Aortic smooth muscle cell (primary cell): ENCODE measurements around the genes LARP4 and DAZAP2.

DNA sequence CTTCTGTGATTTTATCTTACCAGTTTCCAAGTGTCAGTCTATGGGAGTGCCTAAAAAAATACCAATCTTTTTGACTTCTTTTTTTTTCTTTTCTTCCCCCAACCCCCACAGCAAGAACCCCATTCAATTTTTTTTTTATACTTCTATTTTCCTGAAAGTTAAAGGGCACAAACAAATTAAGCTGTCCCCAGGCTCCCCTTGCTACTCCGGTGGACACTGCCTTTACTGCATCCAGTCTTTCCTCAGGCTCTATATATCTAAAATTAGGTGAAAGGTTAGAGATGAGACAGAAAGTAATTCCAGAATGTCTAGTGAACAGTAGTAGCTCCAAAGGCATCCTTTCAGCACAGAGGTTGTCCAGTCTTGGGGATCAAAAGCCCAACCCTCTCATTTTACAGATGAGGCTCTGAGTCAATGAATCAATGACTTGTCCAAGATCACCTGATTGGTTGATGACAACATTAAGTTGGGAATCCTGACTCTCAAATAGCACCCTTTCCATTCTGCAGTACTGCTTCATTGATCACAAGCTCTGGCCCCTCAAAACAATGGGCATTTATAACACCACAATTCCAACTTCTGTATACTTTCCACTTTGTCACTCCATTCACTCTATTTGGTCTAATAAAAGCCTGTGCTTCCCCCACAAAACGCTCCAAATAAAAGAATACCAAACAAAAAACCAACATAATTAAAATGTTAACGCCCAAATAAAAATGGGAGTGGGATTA is 6.0 kb downstream of the LIMA1 start:
- RRBS, result no CpG with 5 or more reads among the region's 3 CpGs

- RRBS, result 1% methylated on average over 5 of the region's 58 CpGs
These were observed at the start of gene LARP4 for GRCh38 chr12:50400384-50401518. LARP4 (plus strand) TSS chr12:50400885.

- RRBS, result no CpG with 5 or more reads among the region's 2 CpGs
These were observed 39.1 kb upstream of the DIP2B start for GRCh38 chr12:50465525-50466287.

DNA sequence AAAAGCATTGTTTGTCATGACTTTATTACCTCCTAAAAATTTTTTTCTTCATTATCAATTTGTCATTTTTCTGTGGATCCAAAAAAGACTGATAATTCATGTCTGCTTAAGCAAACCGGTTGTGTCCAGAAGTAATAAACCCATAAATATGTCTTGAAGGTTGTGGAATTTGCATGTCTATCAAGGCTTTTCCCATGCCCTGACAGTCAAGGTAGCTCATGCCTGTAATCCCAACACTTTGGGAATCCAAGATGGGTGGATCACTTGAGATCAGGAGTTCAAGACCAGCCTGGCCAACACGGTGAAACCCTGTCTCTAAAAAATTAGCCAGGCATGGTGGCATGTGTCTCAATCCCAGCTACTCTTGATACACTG is 19.9 kb upstream of the DIP2B start:
- RRBS, result no CpG with 5 or more reads among the region's 2 CpGs

GRCh38 chr12:50507823-50508433 is 3.1 kb downstream of the DIP2B start:
- RRBS, result no CpG with 5 or more reads among the region's 3 CpGs

DNA sequence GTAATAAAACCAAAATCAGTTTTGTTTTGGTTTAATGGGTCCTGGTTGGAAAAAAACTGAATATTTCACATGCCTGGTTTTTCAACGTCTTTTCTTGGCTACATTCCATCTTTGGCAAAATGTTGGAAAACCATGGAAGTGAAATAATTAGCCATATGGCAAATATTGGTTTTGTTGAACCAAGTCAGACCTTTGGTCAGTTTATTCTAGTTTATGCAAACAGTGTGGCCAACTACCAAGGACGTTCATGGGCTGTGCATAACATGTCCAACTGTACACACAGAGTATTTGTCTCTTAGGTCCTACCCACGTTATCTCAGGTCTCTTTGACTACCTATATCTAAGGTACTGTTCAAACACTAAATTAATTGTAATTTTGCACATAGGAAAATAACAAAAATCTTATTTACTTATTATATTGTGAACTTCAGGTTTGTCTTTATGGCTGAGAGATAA is 22.3 kb downstream of the DIP2B start:
- RRBS, result no CpG with 5 or more reads among the region's 3 CpGs

GRCh38 chr12:50924196-50924807 is 513 bp upstream of the METTL7A start:
- RRBS, result no CpG with 5 or more reads among the region's 10 CpGs

- RRBS, result no CpG with 5 or more reads among the region's 9 CpGs
These were observed 20.7 kb downstream of the SLC11A2 start for GRCh38 chr12:51005112-51006167.

- RRBS, result no CpG with 5 or more reads among the region's 6 CpGs
These were observed 6.0 kb downstream of the TFCP2 start for GRCh38 chr12:51166757-51167499.

- RRBS, result 1% methylated on average over 26 of the region's 43 CpGs
These were observed 755 bp downstream of the POU6F1 start for GRCh38 chr12:51217067-51217546.

- RRBS, result 2% methylated on average over 18 of the region's 78 CpGs
These were observed at the start of gene DAZAP2 for GRCh38 chr12:51238420-51239381. DAZAP2 (plus strand) TSS chr12:51238826.

GRCh38 chr12:51239754-51240126 is 1.1 kb downstream of the DAZAP2 start:
- RRBS, result no CpG with 5 or more reads among the region's 8 CpGs

DNA sequence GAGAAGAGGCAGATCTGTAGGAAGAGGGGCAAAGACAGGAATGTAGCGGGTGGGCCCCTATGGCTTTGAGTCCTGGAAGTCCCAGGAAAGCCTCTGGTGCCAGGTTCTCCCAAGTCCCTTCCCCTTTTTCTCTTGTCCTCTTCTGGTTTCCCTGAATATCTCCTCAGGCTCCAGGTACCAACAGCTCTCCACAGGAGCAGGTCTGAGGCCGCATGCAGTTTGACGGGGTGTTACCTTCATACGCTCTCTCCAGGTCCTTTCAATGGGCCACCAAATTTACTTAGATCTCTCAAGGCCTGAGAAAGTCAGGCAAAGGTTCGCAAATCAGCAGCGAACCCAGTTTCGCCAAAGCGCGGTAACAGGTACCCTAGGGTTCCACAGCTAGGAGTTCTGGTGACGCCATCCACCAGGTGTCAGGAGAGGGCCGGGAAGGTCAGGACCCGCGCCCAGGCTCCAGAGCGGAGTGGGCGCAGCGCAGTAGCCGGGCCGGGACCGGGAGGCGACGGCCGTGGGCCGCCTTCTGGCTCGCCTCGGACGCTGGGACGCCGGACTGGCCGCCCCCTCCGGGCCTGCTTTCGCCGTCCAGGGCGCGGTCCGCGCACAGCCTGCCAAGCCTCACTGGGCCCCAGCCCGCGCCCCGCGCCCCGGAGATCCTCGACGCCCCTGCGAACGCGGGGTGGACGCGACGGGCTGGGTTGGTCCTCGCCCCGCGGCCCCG is 753 bp downstream of the SMAGP start:
- RRBS, result 3% methylated on average over 29 of the region's 53 CpGs

- RRBS, result no CpG with 5 or more reads among the region's 8 CpGs
These were observed 5.0 kb downstream of the GALNT6 start for GRCh38 chr12:51386124-51386741.

- RRBS, result 90% methylated on average over 3 of the region's 16 CpGs
These were observed 26.1 kb downstream of the SLC4A8 start for GRCh38 chr12:51450624-51451242.

DNA sequence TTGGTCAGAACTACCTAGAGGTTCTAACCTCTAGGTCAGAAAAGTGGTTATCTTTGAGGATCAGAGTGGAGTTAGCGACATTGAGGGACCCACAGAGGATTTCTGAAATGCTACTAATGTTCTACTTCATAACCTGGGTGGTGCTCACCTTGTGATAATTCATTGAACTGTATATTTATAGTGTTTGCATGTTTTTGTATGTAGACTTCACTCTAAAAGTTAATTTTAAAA is 40.3 kb upstream of the SCN8A start:
- RRBS, result no CpG with 5 or more reads among the region's 1 CpG

DNA sequence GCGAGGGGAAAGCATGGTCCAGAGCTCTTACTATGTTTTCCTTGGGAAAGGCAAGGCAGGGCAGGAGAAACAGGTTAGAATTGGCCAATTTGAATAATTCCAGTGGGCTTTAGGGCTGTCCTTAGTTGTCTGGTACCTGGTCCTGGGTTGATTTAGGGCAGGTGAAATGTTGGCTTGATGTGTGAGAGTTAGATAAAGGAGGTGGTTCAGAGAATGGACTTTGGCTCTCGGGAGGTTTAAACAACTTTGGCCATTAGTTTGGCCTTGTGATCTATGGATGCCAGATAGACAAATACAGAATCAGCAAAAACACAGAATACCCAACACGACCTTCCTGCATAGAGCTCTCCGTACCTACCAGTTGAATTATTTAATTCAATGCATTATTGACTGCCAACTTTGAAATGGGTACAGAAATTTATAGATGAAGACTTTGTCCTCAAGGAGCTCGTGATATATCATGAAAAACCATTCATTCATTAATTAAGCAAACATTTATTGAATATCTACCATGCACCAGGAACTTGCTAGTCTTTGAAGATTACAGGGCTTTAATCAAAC is 35.1 kb downstream of the SCN8A start:
- RRBS, result no CpG with 5 or more reads among the region's 5 CpGs

GRCh38 chr12:51907760-51907941 is 347 bp downstream of the ACVRL1 start:
- RRBS, result no CpG with 5 or more reads among the region's 8 CpGs

DNA sequence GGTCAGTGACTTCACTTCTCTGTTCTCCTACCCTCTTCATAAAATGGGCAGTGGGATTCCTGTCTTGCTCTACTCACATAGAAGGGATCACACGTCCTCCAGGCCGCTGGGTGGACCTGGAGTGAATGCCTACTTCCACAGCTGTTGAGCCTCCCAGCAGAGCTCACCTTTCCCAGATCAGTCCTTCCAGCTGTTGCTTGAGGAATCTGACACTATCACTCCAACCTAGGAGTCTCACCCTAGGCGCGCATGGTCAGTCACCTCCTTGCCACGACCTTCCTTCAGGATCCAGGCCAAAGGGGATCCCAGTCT is 594 bp downstream of the ACVRL1 start:
- RRBS, result no CpG with 5 or more reads among the region's 5 CpGs

DNA sequence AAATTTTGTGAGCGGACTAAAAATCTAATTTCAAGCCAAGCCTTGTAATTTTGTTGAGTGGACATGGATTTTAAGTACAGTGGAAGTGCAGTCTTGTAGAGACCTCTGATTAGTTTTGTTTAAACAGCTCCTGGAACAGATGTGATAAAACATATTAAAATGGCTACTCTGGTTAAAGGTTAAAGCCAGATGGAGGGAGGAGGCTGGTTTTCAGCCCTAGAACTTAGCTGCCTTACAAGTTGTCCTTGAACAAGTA is 2.9 kb downstream of the ACVR1B start:
- RRBS, result no CpG with 5 or more reads among the region's 1 CpG